ENCODE measurements around a stretch of chr6.

- PRO-cap, result no peak
- RAMPAGE, long total RNA, 4 experiments, result no peak in any of the 4 experiments
Observed at GRCh38 chr6:41653251-41653866, 15.1 kb downstream of the MDFI start.

- PRO-cap, result unidirectional peak, plus-strand start at chr6:41682921
- RAMPAGE, long total RNA, 4 experiments, result no peak in any of the 4 experiments
Observed at GRCh38 chr6:41682733-41683615, 44.7 kb downstream of the MDFI start.

DNA sequence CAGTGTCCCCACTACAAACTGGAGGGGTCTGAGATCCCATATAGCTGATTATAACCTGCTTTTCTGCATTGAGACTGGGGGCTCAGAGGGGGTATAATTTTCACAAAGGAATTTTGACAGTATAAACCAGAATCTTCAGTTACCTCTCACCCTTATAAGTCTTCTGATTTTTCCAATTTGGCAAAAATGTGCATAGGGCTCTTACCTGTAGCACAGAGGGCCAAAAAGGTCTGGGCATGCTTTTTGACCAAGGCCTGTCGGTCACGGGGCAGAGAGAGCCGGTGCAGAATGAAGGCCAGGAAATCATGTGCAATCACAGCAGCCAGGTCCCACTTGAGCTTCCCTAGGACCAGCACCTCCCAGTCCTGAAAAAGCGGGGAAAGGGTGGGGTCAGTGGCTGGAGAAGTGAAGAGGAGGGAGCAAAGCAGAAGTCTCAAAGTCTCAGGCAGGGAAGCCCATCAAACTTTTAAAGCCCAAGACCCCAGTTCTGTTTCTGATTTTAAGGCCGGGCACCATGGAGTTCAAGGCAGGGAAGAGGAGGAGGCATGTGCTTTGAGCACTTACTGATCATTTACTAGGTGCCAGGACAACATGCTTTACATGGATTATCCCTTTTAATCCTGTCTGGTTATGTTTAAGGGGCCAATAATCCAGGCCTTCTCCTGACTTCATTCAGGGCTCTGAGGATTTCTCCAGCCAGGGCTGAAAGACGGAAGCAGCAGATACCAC is 4.4 kb downstream of the CCND3 start:
- PRO-cap, result no peak
- RAMPAGE, long total RNA, 4 experiments, result no peak in any of the 4 experiments

GRCh38 chr6:41939432-41939999 is 2.1 kb downstream of the CCND3 start:
- PRO-cap, result no peak
- RAMPAGE, long total RNA, 4 experiments, result no peak in any of the 4 experiments

GRCh38 chr6:41967021-41967377 is 25.4 kb upstream of the CCND3 start:
- PRO-cap, result no peak
- RAMPAGE, long total RNA, 4 experiments, result no peak in any of the 4 experiments

DNA sequence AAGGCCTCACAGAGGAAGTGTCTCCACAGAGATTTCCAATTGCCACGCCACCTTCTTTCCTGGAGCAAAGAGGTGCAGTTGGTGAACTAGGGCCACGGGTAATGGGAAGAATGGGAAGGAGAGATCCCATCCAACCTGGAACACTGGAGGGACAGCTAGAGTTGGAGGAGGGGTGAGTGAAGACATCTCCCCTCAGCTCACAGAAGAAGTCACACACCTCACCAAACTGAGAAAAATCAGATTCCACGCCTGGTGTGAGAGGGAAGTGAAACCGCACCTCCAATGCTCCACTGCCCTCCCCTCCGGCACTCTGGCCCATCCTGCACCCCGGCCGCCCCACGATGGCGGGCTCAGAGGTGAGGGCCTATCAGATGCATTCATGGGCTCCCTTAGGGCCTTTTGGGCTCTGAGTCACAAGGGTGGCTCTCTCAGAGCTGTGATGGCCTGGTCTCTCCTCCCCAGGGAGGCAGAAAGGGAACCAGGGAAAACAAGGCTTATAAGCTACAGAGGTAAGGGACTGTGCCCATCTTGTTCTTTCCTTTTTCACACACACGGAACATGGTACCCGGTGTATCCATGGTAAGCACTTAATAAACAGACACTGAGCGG is 24.9 kb upstream of the TAF8 start:
- PRO-cap, result no peak
- RAMPAGE, long total RNA, 4 experiments, result no peak in any of the 4 experiments

GRCh38 chr6:42068030-42068706 is 17.8 kb downstream of the TAF8 start:
- PRO-cap, result no peak
- RAMPAGE, long total RNA, 4 experiments, result no peak in any of the 4 experiments

DNA sequence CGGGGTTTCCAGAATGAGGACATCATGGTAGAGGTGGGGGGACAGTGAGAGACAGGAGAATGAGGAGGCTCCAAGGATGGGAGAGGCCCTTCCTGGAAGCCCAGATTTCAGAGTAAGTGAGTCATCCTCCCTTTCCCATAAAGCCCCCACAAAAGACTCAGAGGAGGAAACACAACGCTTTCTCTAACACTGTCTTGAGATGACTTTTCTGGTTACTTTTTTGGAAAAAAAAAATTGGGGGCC is 41.9 kb downstream of the C6orf132 start:
- PRO-cap, result no peak
- RAMPAGE, long total RNA, 4 experiments, result no peak in any of the 4 experiments

GRCh38 chr6:42224177-42224912 is 6.7 kb upstream of the MRPS10 start:
- PRO-cap, result unidirectional peak, plus-strand start at chr6:42224773
- RAMPAGE, long total RNA, 4 experiments, result no peak in any of the 4 experiments

- PRO-cap, result bidirectional peak, plus-strand start at chr6:42227086, minus-strand start at chr6:42226950
- RAMPAGE, long total RNA, 4 experiments, result start-site peak on the plus strand in 1 of 4 experiments, at chr6:42227083-42227090 at its widest, 14 reads per replicate
Observed at GRCh38 chr6:42226620-42227193, 9.0 kb upstream of the MRPS10 start.

- PRO-cap, result no peak
- RAMPAGE, long total RNA, 4 experiments, result no peak in any of the 4 experiments
Observed at GRCh38 chr6:42249317-42249605, 31.6 kb upstream of the MRPS10 start.

DNA sequence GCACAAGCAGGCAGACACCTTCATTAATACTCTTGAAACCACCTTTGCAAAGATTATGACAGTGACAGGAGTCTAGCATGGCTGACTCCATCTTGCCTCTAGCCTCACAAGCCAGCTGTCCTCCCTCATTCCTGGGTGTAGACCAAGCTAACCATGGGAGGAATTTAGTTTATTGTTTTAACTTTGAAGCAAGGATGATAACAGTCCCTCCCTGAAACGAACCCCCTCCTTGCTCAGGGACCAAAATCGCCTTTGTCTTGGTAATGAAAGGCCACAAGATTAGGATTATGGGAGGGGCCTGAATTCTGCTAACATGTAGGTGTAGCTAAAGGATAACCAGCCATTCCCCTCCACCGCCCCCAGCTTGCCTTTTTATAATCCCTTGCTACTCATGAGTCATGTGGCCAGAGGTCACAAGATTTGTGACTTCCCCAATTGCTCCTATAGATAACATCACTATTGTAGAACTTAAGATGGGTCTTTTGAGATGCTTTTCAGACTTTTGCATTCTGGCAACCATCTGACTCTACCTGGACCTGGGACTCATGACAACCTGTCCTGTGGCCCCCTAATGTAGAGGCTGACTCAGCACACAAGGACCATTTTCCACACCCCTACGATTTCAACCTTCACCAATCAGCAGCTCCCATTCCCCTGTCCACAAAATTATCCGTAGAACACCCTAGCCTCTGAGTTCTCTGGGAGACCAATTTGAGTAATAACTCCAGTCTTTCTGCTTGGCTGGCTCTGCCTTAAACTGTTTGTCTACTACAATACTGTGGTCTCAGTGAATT is 99.0 kb upstream of the MRPS10 start:
- PRO-cap, result no peak
- RAMPAGE, long total RNA, 4 experiments, result no peak in any of the 4 experiments

GRCh38 chr6:42387194-42387731 is 64.5 kb downstream of the TRERF1 start:
- PRO-cap, result unidirectional peak, plus-strand start at chr6:42387610
- RAMPAGE, long total RNA, 4 experiments, result no peak in any of the 4 experiments

- PRO-cap, result no peak
- RAMPAGE, long total RNA, 4 experiments, result no peak in any of the 4 experiments
Observed at GRCh38 chr6:42443685-42444099, 8.0 kb downstream of the TRERF1 start.

- PRO-cap, result bidirectional peak, plus-strand start at chr6:42454024, minus-strand start at chr6:42453697
- RAMPAGE, long total RNA, 4 experiments, result no peak in any of the 4 experiments
Observed at GRCh38 chr6:42453415-42454174, 1.9 kb upstream of the TRERF1 start.

- PRO-cap, result no peak
- RAMPAGE, long total RNA, 4 experiments, result no peak in any of the 4 experiments
Observed at GRCh38 chr6:42548027-42548561, 15.7 kb upstream of the UBR2 start.

DNA sequence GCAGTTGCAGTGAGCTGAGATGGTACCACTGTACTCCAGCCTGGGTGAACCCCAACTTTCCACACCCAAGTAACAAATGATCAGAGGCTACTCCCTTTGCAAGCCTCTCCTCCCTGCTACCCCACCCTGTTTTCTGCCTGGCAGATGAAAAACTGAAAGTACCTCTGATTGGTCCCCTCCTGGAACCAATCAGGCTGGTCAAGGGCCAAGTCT is 8.1 kb upstream of the UBR2 start:
- PRO-cap, result unidirectional peak, minus-strand start at position 74 of the sequence; bidirectional peak, plus-strand start outside the sequence, minus-strand start at position 135 of the sequence
- RAMPAGE, long total RNA, 4 experiments, result no peak in any of the 4 experiments

DNA sequence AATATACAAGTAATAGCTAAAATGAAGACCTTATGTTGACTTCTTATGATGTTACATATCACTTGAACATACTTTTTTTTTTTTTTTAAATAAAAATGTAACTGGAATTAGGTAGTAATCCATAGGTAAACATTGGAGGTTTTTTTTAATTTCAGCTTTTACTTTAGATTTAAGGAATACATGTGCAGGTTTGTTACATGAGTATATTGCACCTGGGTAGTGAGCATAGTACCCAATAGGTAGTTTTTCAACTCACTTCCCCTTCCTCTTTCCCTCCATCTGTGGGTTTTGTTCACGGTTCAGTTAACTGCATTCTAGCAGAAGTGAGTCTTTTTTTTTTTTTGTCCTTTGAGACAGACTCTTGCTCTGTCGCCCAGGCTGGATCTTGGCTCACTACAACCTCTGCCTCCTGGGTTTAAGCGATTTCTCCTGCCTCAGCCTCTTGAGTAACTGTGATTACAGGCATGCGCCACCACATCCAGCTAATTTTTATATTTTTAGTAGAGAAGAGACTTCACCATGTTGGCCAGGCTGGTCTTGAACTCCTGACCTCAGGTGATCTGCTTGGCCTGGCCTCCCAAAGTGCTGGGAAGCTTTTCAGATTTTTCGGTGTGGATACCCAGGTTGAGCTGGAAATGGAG is 8.7 kb downstream of the UBR2 start:
- PRO-cap, result no peak
- RAMPAGE, long total RNA, 4 experiments, result no peak in any of the 4 experiments

- PRO-cap, result no peak
- RAMPAGE, long total RNA, 4 experiments, result no peak in any of the 4 experiments
Observed at GRCh38 chr6:42692279-42692654, 30.1 kb downstream of the PRPH2 start.

DNA sequence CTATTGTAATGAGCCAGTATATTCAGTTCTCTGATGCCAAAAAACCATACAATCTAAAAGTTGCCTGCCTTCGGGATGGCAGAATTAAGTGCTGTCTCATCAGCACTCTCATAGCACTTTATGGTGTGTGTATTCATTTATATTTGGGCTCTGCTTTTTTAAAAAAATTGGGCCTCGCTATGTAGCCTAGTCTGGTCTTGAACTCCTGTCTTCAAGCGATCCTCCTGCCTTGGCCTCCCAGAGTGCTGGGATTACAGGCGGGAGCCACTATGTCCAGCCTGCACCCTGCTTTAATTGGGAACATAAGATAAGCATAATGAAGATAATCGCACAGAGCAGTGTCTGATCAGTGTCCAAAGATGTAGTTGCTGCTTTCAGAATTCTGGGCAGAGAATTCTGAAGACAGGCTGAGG is 22.9 kb downstream of the BICRAL start:
- PRO-cap, result no peak
- RAMPAGE, long total RNA, 4 experiments, result start-site peak on the plus strand in 1 of 4 experiments, centred at position 308 of the sequence, 5 reads per replicate